Endothelial cell of umbilical vein (primary cell): Measurements from ENCODE around the genes TMEM87A, HAUS2, TTBK2, TMEM62, SERF2, HYPK and WDR76.

GRCh38 chr15:42271452-42271885 is 1.5 kb upstream of the GANC start:
- PRO-cap = no peak
CAGE:
- cytosol, long polyA minus RNA = no peak
- cytosol, long polyA plus RNA = no peak
- long polyA plus RNA = no peak
- nucleus, long polyA minus RNA = no peak
- nucleus, long polyA plus RNA = no peak

DNA sequence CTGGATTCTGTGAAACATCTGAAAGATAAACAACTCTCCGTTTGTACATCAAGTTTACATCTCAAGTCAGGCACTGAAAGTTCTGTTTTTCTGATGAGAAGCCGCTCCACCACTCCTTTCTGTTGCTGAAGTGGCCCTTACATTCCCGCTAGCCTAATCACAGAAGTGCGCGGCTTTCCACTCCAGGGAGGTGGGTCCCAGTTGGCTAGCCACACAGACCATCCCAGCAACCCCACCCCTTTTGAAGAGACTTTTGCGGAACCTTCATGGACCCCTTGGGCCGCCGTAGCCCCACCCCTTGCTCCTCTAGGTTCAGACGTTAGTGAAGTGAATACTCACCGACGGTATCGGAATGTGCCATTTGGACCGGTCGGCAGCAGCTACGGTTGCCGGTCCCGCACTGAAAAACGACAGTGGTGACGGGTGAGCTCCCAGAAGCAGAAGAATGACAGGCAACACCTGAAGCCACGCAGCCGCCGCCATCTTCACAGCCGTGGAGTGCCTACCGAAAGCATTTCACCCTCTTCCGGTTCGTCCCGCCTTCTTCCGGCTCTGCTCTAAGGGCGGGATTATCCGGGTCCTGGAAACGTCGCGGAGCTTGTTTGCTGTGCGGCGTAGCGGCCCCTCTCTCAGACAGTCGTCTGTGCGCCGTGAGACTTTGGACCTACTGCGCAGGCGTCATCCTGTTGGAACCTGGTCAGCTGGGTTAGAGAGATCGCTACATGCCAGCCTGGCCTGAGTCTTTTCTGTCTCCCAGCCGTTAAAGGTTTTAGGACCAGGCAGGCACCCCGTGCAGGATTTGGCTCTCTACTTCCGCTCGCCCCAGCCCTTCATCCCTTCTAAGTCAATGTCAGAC is at the start of gene TMEM87A:
TSS of gene TMEM87A (minus strand) at position 518 of the 856 bp plus-strand sequence.
- PRO-cap = bidirectional peak, plus-strand start at position 357 of the sequence, minus-strand start at position 155 of the sequence; bidirectional peak, plus-strand start at position 686 of the sequence, minus-strand start at position 500 of the sequence
CAGE:
- cytosol, long polyA minus RNA = start-site peak on the minus strand centred at position 518 of the sequence, 22 bp wide, 246 reads; start-site peak on the plus strand centred at position 677 of the sequence, 167 bp wide, 15 reads
- cytosol, long polyA plus RNA = start-site peak on the minus strand centred at position 516 of the sequence, 27 bp wide, 395 and 457 reads in 2 replicates
- long polyA plus RNA = start-site peak on the minus strand centred at position 507 of the sequence, 38 bp wide, 1,197 and 1,282 reads in 2 replicates
- nucleus, long polyA minus RNA = start-site peak on the minus strand centred at position 511 of the sequence, 36 bp wide, 3,004 reads
- nucleus, long polyA plus RNA = start-site peak on the minus strand centred at position 507 of the sequence, 14 bp wide, 479 and 397 reads in 2 replicates

DNA sequence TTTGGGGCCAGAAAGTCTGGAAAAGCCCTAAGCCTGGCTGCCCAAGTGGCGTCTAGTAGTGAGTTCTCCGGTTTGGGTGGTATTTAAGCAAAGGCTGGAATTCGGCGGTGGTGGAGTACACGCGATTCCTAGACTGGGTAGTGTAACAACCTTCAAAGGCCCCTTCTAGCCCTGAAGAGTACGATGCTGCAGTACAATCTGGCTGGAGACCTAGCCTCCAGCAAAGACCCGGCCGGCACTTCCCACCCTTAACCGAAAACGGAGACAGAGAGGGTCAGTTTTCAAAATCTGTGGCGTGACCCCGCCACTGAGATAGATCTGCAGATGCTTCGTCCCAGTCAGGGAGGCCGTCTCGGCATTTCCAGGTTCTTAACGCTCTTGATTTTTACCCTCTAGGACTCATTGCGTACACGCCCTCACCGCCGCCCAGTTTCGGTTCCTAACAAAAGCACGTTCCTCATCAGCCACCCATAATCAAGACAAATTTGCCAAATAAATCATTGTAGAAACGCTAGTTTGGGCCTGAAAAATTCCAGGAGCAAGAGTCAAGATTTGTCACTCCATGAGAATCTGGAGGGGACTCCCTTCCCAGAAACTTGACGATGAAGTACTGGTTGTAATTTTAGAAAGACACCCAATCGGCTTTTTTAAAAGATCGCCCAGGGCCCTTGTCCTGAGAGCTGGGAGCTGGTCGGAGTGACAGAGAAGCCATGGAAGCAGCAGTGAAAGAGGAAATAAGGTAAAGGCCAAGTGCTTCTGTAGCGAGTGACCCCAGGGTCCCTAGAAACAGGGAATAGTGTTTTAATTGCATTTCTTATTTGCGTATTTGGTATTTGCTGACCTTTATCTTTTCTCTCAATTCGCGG is 772 bp upstream of the TMEM87A start:
- PRO-cap = bidirectional peak, plus-strand start at position 323 of the sequence, minus-strand start at position 363 of the sequence
CAGE:
- cytosol, long polyA minus RNA = start-site peak on the plus strand centred at position 486 of the sequence, 128 bp wide, 30 reads
- cytosol, long polyA plus RNA = no peak
- long polyA plus RNA = no peak
- nucleus, long polyA minus RNA = no peak
- nucleus, long polyA plus RNA = no peak

- PRO-cap = no peak
CAGE:
- cytosol, long polyA minus RNA = no peak
- cytosol, long polyA plus RNA = no peak
- long polyA plus RNA = no peak
- nucleus, long polyA minus RNA = no peak
- nucleus, long polyA plus RNA = no peak
Measured at GRCh38 chr15:42457920-42458434, 33.0 kb downstream of the ZNF106 start.

DNA sequence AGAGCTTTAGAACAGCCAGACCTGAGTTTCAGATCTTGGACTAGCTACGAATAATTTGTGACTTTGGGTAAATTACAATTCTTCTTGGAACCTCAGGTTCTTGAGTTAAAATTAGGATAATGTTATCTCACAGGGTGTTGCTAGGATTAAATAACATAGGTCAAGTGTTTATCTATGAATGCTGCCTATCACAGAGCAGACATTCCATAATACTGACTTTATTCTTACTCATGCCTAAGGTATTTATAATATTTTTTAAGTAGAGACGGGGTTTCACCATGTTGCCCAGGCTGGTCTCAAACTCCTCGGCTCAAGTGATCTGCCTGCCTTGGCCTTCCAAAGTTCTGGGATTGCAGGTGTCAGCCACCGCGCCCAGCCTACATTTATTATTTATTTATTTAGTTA is 565 bp upstream of the ZNF106 start:
- PRO-cap = no peak
CAGE:
- cytosol, long polyA minus RNA = no peak
- cytosol, long polyA plus RNA = no peak
- long polyA plus RNA = no peak
- nucleus, long polyA minus RNA = start-site peak on the minus strand centred at position 87 of the sequence, 85 bp wide, 52 reads
- nucleus, long polyA plus RNA = no peak

DNA sequence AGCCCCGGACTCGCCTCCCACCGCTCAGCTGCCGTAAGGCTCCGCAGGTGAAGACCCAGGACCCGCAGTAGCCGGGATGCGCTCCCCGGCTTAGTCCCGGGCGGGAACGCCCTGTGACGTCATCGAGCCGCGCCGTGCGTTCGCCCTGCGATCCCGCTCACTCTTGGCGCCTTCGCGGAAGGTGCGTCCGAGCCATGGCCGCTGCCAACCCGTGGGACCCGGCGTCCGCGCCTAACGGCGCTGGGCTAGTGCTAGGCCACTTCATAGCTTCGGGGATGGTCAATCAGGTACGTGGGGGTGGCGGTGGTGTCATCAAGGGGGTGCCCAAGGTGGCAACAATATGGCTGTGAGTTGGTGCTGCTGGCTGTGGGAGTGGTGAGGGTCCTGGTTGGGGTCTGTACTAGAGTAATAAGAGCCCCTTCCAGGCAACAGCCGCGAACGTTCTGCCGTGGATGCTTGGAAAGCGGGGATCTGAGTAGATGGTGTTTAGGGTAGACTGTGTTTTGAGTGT is at the start of gene HAUS2:
TSS of gene HAUS2 (plus strand) at position 160 of the 511 bp plus-strand sequence.
- PRO-cap = bidirectional peak, plus-strand start at position 160 of the sequence, minus-strand start at position 115 of the sequence; bidirectional peak, plus-strand start outside the sequence, minus-strand start at position 383 of the sequence
CAGE:
- cytosol, long polyA minus RNA = start-site peak on the minus strand centred at position 78 of the sequence, 29 bp wide, 67 reads; start-site peak on the plus strand centred at position 172 of the sequence, 25 bp wide, 236 reads
- cytosol, long polyA plus RNA = start-site peak on the minus strand centred at position 79 of the sequence, 41 bp wide, 107 and 147 reads in 2 replicates; start-site peak on the plus strand centred at position 212 of the sequence, 133 bp wide, 1,165 and 648 reads in 2 replicates
- long polyA plus RNA = start-site peak on the minus strand centred at position 79 of the sequence, 40 bp wide, 193 and 239 reads in 2 replicates; start-site peak on the plus strand centred at position 211 of the sequence, 113 bp wide, 679 and 989 reads in 2 replicates
- nucleus, long polyA minus RNA = start-site peak on the minus strand centred at position 64 of the sequence, 30 bp wide, 76 reads; start-site peak on the plus strand centred at position 176 of the sequence, 29 bp wide, 309 reads
- nucleus, long polyA plus RNA = start-site peak on the minus strand centred at position 71 of the sequence, 44 bp wide, 79 and 30 reads in 2 replicates; start-site peak on the plus strand centred at position 229 of the sequence, 181 bp wide, 189 and 524 reads in 2 replicates

- PRO-cap = no peak
CAGE:
- cytosol, long polyA minus RNA = no peak
- cytosol, long polyA plus RNA = no peak
- long polyA plus RNA = no peak
- nucleus, long polyA minus RNA = no peak
- nucleus, long polyA plus RNA = no peak
Measured at GRCh38 chr15:42684998-42685800, 51.7 kb downstream of the CDAN1 start.

DNA sequence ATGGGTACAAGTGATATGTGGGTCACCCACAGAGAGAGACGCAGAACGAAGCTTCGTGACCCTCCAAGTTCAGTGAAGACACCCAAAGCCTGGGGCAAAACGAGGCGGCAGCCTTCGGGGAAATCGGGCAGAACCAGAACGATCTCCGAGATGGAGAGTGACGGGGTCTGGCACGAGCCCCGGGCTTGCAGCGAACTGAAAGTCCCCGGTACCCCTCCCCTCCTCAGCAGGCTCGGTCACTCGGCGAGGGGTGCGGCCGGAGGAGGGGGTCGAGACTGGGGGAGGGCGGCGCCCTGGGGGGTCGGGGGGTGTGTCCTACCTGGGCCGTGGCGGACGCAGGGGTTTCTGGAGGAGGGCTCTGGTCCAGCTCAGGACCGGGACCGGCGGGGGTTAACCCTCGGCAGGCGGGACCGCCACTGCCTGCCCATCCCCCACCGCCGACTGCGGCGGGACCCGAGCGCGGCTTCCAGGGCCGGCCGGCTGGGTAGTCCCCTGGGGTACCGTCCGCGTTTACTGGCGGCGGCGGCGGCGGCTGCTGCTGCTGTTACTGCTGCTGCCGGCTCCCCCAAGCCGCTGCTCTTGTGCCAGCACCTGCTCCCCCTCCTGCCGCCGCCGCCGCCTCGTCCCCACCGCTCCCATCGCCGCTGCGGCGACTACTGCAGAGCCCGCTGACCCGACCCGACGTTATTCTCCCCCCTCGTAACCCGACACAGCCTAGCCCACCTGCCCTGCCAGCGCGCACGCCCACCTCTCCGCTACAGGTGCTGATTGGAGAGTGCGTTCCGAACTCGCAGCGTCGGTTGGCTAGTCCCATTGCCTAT is at the start of gene TTBK2:
TSS of gene TTBK2 (minus strand) at position 660 of the 821 bp plus-strand sequence.
- PRO-cap = bidirectional peak, plus-strand start outside the sequence, minus-strand start at position 658 of the sequence
CAGE:
- cytosol, long polyA minus RNA = no peak
- cytosol, long polyA plus RNA = no peak
- long polyA plus RNA = no peak
- nucleus, long polyA minus RNA = start-site peak on the minus strand centred at position 403 of the sequence, 67 bp wide, 30 reads; start-site peak on the minus strand centred at position 674 of the sequence, 56 bp wide, 171 reads
- nucleus, long polyA plus RNA = start-site peak on the minus strand centred at position 705 of the sequence, 100 bp wide, 126 and 111 reads in 2 replicates

DNA sequence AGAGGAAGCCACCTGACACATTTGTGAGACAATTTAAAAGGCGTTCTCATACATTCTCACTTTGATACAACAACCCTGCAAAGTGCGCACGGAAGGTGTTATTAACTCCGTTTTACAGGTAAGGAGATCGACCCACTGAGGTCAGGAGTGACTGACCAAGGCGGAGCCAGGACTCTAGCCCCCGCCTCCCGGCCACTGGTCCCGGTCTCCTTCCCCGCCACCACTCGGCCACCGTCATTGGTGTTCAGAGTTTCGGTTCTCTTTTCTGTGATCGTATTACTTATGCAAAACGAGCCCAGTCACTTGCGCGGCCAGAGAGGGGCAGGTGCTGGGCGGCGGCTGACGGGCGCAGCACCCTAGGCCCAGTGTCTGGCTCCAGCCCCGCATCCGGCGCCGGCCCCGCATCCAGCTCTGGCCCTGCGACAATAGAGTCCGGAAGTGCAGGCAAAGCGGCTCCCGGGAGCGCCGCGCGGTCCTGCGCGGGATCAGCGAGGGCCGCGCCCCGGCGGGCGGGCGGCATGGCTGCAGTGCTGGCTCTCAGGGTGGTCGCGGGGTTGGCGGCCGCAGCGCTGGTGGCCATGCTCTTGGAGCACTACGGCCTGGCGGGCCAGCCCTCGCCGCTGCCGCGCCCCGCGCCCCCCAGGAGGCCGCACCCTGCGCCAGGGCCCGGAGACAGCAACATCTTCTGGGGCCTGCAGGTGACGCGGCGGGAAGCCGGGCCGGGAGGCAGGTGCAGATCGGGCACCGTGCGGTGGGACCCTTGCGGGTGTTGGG is at the start of gene TMEM62:
TSS of gene TMEM62 (plus strand) at position 302 of the 774 bp plus-strand sequence.
- PRO-cap = bidirectional peak, plus-strand start at position 302 of the sequence, minus-strand start at position 212 of the sequence; bidirectional peak, plus-strand start at position 447 of the sequence, minus-strand start at position 413 of the sequence
CAGE:
- cytosol, long polyA minus RNA = no peak
- cytosol, long polyA plus RNA = start-site peak on the plus strand centred at position 458 of the sequence, 61 bp wide, 24 and 40 reads in 2 replicates
- long polyA plus RNA = start-site peak on the plus strand centred at position 296 of the sequence, 57 bp wide, 20 and 19 reads in 2 replicates; start-site peak on the plus strand centred at position 461 of the sequence, 66 bp wide, 86 and 40 reads in 2 replicates
- nucleus, long polyA minus RNA = no peak
- nucleus, long polyA plus RNA = no peak

- PRO-cap = no peak
CAGE:
- cytosol, long polyA minus RNA = no peak
- cytosol, long polyA plus RNA = no peak
- long polyA plus RNA = no peak
- nucleus, long polyA minus RNA = no peak
- nucleus, long polyA plus RNA = no peak
Measured at GRCh38 chr15:43273990-43274542, 7.3 kb upstream of the TGM5 start.

DNA sequence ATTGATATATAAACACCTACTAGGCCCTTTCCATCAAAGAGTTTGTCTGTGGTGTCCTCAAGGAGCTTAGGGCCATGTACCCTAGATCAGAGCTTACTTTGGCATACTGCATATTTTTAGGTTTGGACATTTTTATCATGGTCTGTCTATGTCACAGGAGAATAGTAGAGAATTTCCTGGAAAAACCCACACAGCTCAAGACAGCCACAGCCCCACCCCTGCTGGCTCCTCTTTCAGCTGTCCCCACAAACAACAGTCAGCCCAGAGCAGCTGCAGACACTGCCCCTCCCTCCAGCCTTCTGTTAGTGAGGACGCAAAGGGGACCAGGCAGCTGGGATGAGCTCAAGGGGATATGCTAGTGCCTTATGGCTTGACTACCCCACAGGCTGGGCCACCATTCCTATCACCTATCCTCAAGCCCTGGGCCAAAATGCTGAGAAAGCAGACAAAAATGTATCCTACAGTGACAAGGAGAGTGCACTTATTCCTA is 3.2 kb upstream of the MAP1A start:
- PRO-cap = no peak
CAGE:
- cytosol, long polyA minus RNA = no peak
- cytosol, long polyA plus RNA = no peak
- long polyA plus RNA = no peak
- nucleus, long polyA minus RNA = no peak
- nucleus, long polyA plus RNA = no peak

DNA sequence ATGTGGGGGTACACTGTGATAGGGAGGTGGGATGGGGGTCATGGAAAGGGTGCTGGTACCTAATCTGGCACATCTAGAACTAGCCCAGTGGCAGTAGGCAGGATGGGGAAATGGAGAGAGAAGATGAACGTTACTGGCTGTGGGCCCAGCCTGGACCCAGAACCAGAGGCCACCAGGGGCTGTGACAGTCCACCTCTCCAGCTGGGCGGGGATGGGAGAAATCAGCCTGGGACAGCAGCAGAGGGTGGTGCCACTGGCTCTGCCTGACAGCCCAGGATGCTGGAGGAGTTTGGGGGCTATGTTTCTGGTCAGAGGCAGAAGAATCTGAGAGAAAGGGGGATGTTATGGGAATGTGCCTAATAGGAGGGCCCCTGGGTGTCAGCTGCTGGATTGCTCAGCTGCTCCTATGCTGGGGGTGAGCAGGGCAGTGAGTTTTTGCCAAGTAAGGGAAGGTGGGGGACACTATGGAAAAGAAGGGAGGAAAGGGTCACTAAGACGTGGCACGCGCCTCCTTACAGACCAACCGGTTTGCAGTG is 387 bp downstream of the MAP1A start:
- PRO-cap = no peak
CAGE:
- cytosol, long polyA minus RNA = no peak
- cytosol, long polyA plus RNA = no peak
- long polyA plus RNA = no peak
- nucleus, long polyA minus RNA = no peak
- nucleus, long polyA plus RNA = no peak

GRCh38 chr15:43766613-43766987 is 10.2 kb downstream of the ELL3 start:
- PRO-cap = no peak
CAGE:
- cytosol, long polyA minus RNA = no peak
- cytosol, long polyA plus RNA = no peak
- long polyA plus RNA = no peak
- nucleus, long polyA minus RNA = no peak
- nucleus, long polyA plus RNA = no peak

- PRO-cap = bidirectional peak, plus-strand start at chr15:43791771, minus-strand start at chr15:43791773; bidirectional peak, plus-strand start at chr15:43792330, minus-strand start at chr15:43792021
CAGE:
- cytosol, long polyA minus RNA = start-site peak on the plus strand at chr15:43792320-43792359, 710 reads
- cytosol, long polyA plus RNA = start-site peak on the plus strand at chr15:43792311-43792362, 29,932 and 25,598 reads in 2 replicates
- long polyA plus RNA = start-site peak on the plus strand at chr15:43792300-43792362, 50,695 and 46,096 reads in 2 replicates
- nucleus, long polyA minus RNA = start-site peak on the plus strand at chr15:43792325-43792362, 1,144 reads
- nucleus, long polyA plus RNA = start-site peak on the plus strand at chr15:43792320-43792359, 10,062 and 9,117 reads in 2 replicates
Measured at GRCh38 chr15:43791636-43792419, at the start of gene SERF2. Gene SERF2 (plus strand): TSS chr15:43792320.

- PRO-cap = no peak
CAGE:
- cytosol, long polyA minus RNA = no peak
- cytosol, long polyA plus RNA = no peak
- long polyA plus RNA = no peak
- nucleus, long polyA minus RNA = no peak
- nucleus, long polyA plus RNA = no peak
Measured at GRCh38 chr15:43794342-43795735, 2.7 kb downstream of the SERF2 start.

DNA sequence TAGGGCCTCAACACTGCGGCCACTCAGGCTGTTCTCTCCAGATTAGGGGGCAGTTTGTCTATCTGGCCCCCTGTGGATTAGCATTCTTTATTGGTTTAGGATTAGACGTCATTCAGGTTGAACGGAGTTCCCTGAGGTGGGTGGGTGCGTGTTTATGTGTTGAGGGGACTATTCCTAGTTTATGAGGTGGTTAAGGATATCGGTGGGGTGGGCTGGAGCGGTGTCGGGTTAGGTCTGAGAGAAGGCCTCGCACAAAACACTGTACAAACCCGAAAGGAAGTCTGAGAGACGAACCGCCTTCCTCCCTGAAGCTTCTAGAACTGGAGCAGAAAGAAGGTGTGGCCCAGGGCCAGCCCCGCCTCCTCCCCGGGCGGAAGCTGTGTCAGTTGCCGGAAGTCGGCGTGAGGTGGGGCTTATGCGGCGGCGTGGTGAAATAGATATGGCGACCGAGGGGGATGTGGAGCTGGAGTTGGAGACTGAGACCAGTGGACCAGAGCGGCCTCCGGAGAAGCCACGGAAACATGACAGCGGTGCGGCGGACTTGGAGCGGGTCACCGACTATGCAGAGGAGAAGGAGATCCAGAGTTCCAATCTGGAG is at the start of gene HYPK:
TSS of gene HYPK (plus strand) at position 416 of the 598 bp plus-strand sequence.
- PRO-cap = bidirectional peak, plus-strand start at position 485 of the sequence, minus-strand start at position 322 of the sequence
CAGE:
- cytosol, long polyA minus RNA = start-site peak on the plus strand centred at position 437 of the sequence, 43 bp wide, 977 reads
- cytosol, long polyA plus RNA = no peak
- long polyA plus RNA = no peak
- nucleus, long polyA minus RNA = no peak
- nucleus, long polyA plus RNA = no peak

- PRO-cap = bidirectional peak, plus-strand start at chr15:43827020, minus-strand start at chr15:43826886
CAGE:
- cytosol, long polyA minus RNA = no peak
- cytosol, long polyA plus RNA = no peak
- long polyA plus RNA = start-site peak on the plus strand at chr15:43826990-43827025, 320 and 262 reads in 2 replicates
- nucleus, long polyA minus RNA = start-site peak on the plus strand at chr15:43827013-43827025, 364 reads
- nucleus, long polyA plus RNA = start-site peak on the plus strand at chr15:43826987-43827025, 135 and 277 reads in 2 replicates
Measured at GRCh38 chr15:43826782-43827277, at the start of gene WDR76. Gene WDR76 (plus strand): TSS chr15:43827002.

DNA sequence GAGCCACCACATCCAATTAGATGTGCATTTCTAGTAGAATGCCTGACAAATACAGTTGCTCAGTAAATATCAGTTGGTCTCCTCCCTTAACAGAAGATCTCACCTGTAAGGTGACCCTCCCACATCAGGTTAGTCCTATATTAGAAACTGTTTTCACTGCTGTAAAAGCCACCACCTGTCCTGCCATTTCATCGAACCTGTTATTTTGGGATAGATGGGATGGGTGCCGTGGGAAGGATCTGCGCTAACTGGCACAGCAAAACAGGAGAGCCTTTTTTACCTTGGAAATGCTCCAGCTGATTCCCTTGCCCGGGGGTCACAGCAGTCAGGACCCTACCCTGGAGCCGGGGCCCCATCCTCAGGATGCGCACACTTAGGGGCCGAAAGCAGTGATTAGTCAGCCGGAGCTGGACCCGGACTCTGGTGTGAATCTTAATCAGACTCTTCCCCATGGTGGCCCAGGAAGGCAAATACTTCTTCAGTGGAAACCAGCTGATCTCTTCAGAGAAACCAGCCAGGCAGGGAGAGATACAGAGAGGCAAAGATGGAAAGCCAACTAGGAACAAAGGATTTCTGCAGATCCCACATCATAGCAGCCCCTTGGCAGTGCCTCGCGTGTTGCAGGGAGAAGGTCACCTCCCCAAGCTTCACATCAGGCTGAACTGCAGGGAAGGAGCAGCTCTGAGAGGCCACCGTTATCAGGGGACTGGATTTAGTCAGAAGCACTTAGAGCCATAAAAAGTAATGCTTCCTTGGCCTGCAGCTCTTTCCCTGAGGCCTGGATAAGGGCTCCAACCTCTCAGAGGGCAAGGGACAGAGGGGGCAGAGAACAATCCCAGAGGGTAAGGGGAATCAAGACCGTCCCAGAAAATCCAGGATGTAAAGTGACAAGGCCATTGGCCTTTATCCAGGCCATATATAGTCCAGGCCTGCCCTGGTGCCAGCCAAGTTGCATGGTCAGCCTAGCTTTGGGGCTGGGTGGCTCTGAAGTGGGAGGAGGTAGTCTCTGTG is 52.7 kb downstream of the WDR76 start:
- PRO-cap = no peak
CAGE:
- cytosol, long polyA minus RNA = no peak
- cytosol, long polyA plus RNA = no peak
- long polyA plus RNA = no peak
- nucleus, long polyA minus RNA = no peak
- nucleus, long polyA plus RNA = no peak

GRCh38 chr15:44252376-44252754 is 36.2 kb upstream of the GOLM2 start:
- PRO-cap = no peak
CAGE:
- cytosol, long polyA minus RNA = no peak
- cytosol, long polyA plus RNA = no peak
- long polyA plus RNA = no peak
- nucleus, long polyA minus RNA = no peak
- nucleus, long polyA plus RNA = no peak

DNA sequence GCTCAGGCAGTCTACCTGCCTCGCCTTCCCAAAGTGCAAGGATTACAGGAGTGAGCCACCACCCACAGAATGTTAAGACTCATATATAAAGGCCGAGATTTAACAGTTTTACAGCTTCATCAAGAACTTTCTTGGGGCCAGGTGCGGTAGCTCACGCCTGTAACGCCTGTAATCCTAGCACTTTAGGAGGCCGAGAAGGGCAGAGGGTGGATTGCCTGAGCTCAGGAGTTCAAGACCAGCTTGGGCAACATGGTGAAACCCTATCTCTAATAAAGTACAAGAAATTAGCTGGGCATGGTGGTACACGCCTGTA is 46.6 kb downstream of the CTDSPL2 start:
- PRO-cap = no peak
CAGE:
- cytosol, long polyA minus RNA = no peak
- cytosol, long polyA plus RNA = no peak
- long polyA plus RNA = no peak
- nucleus, long polyA minus RNA = no peak
- nucleus, long polyA plus RNA = no peak